ENCODE measurements around the genes SLC35B3 and GCNT2.

DNA sequence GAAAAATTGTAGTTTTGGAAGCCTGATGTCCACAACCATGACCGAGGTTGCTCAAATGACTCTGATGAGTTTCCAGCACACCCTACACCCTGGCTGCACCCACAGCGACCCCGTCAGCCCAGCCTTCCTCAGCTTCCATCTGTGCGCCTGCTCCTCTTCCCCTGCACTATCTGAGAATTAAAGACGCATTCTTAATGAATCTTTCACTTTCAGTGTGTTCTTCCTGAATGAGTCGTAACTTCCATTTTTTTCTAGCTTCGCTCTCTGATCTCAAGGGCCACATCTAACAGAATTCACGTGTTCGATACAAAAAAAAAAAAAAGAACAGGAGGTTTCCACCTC, 21.3 kb upstream of the RREB1 start:
- RRBS, result no CpG with 5 or more reads among the region's 9 CpGs

- RRBS, result no CpG with 5 or more reads among the region's 6 CpGs
These were observed 19.9 kb downstream of the RREB1 start for GRCh38 chr6:7127611-7128055.

DNA sequence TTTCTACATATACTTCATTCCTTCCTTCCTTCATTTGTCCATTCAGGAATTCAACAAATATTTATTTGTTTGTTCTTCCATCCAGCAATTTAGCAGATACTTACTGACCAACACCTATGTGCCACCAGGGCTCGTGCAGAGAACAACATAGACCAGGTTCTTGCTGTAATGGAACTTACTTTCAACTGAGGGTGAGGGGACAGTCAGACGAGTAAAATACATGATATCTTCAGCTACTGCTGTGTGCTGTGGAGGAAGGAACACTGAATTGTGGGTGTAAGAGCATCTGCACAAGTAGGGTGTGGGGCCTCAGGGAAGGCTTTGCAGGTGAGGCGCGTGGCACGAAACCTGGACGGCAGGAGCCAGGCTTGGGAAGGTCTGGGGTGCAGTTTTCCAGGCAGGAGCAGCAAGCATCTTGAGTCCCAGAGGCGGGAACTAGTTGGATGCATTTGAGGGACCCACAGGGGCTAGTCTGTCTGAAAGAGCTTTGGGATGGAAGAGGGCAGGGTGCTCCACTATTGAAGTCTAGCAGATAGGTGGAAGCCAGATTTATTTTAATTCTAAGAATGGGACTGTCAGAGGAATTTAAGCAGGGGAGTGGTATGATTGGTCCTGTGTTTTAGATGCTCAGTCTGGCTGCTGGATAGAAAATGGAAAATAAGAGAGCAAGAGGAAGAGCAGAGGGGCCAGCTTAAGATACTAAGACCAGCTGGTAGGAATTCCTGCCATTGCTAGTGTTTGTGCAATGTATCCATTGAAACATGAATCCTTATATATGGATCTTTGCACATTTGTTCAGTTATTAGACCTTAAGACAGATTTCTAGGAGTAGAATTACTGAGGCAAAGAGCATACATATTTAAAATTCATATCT, 98.9 kb downstream of the RREB1 start:
- RRBS, result no CpG with 5 or more reads among the region's 7 CpGs

DNA sequence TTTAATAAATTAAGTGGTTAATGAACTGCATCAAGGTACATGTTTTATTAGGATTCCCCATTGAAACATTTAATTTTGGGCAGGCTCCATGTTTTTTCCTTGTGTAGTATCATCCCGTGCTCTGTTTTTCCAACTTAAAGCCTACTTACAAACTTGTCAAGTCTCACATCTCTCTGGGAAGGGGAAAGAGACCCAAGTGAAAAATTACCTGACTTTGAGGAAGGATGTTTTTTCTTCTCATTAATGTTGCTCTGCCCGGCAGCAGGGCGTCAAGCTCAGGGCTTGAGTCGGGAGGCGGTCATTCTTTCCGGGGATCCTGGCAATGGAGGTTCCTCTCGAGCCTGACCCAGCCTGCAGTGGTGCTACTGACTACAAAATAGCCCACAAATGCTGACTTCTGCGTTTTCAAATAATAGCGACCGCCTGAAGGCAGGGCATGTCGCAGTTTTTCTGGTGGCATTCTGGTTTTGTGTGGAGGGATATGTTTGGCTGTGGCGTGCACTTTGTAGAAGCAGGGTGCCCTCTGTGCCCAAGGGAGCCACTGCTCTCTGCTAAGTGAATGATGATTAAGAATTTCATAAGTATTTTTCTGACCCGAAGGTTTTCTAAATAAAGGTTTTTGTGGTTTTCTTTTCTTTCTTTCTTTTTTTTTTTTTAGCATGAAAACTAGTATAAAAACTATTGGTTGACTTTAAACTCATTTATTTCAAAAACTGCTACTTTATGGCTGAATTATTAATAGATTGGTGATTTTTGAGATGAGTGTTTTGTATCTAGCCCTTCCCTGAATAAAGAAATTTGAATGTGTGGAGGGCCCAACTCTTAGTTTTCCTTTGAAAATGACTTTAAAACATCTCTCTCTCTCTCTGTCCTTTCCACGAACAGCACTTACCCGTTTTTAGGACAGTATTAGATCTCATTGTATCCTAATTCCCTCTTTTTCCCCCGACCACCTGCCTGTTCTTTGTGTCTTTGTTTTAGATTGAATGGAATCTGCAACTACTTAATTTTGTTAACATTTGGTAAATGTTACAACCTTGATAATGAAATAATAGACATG, 2.7 kb downstream of the DSP start:
- RRBS, result 7% methylated on average over 5 of the region's 16 CpGs

- RRBS, result 100% methylated on average over 2 of the region's 24 CpGs
These were observed 5.1 kb upstream of the SNRNP48 start for GRCh38 chr6:7584609-7585600.

DNA sequence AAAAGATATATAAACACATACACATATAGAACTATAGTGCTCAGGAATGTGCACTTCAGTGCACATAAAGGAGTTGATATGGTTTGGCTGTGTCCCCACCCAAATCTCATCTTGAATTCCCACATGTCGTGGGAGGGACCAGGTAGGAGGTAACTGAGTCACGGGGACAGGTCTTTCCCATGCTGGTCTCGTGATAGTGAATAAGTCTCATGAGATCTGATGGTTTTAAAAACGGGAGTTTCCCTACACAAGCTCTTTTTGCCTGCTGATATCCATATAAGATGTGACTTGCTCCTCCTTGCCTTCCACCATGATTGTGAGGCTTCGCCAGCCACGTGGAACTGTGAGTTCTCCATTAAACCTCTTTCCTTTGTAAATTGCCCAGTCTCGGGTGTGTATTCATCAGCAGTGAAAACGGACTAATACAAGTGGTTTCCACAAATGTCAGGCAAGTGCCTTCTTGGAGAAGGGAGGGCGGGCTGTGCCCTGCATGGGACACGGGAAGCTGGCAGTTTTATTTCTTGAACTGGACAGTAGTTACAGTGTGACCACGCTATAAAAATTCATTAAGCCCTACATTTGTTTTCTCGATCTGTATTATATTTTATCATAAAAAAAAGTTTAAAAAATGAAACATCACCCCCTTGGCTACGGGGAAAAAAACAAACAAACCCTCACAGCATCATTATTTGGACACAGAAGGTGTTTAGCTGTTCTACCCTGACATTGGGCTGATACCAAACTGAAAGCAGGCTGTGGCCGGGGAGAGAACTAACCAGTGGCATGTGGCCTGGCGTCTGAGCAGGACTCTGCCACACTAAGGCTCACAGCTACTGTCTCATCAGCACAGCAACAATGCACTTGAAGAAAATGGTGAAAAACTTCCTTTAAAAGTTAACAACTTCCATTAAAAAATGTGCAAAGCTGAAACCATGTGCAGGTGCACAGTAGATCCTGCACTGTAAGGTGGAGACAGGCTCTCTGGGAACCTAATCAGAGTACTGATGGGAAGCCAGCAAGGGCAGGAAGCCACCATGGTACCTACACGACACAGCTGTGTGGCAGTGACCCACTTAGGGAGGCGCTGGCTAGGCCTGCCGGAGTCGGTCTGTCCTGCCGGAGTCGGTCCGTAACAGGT, 17.8 kb downstream of the TXNDC5 start:
- RRBS, result no CpG with 5 or more reads among the region's 22 CpGs

- RRBS, result 5% methylated on average over 37 of the region's 70 CpGs
These were observed 1.1 kb downstream of the TXNDC5 start for GRCh38 chr6:7909149-7910296.

- RRBS, result no CpG with 5 or more reads among the region's 9 CpGs
These were observed 67.6 kb downstream of the BLOC1S5 start for GRCh38 chr6:7996536-7996986.

DNA sequence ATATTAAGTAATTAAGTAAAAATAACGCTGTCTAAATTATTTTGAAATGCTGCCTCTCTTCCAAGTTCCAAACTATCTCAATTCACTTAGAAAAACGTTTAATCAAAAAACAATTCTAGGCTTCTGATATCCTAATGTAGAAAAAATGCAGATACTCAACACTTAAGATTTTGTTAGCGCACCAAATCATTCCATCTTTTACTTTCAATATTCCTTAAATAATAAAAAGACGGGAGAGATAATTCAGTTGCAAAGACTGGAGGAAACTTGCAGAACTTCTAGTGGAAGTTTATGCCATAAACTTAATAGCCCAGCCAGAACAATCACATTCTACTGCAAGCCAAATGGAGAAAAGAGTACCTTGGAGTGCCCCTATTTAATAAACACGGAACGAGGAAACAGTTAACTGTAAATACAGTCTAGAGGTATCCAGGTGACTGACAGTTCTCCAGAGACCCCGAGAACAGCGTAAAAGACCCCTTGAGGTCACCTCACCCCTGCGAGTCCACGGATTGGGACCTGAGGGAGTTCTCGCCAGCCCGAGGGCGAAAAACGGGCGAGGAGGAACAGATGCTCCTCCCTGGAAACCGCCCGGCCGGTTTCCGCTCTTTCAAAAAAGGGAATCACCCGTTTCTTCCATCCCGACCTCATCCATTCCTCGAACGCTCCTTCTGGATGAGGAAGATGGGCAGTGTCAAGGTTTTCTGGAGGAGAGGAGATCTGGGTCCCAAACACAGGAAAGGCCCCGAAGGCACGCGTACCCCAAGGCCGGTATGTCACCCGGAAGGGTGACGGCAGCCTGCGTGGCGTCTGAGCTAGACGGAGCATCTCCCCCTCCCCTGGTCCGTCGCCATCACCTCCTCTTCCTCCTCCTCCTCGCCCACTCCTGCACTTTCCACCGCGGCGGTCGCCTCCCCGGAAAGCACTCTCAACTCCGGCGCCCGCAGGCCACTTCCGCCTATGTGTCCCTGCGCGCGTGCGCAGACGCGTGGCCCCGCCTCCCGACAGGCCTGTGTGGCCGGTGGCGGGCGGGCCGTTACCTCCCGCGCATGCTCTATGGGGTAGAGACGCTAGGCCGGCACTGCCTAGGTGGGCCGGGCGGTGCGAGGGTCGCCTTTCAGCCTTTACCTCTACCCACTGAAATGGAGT, at the start of gene SLC35B3:
Gene SLC35B3, minus strand, starts transcription at position 964 of the 1,149 bp plus-strand sequence.
- RRBS, result 3% methylated on average over 16 of the region's 64 CpGs

DNA sequence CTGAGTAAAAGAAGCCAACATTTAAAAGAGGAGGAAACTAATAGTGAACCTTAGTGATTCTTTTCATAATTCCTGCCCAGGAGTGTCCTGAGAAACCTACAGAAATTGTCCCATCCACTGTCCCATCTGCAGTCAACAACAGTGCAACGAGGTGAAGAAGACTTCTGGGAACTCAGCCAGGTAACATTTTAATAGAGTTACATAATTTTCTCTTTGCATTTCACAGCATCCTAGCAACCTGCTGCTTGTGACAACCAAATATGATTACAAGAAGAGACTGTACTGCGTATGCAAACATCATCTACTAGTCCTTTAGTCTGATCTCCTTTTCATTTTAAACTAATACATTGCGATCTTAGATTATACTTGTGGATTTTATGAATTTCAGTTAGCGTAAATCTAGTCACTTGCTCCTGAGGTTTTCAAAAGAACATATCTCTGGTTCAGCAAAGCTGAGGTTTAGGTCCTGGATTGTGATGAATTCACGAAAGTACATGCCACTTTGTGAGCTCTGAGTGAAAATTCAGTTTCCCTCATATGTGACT, 951.5 kb downstream of the TFAP2A start:
- RRBS, result no CpG with 5 or more reads among the region's 5 CpGs

DNA sequence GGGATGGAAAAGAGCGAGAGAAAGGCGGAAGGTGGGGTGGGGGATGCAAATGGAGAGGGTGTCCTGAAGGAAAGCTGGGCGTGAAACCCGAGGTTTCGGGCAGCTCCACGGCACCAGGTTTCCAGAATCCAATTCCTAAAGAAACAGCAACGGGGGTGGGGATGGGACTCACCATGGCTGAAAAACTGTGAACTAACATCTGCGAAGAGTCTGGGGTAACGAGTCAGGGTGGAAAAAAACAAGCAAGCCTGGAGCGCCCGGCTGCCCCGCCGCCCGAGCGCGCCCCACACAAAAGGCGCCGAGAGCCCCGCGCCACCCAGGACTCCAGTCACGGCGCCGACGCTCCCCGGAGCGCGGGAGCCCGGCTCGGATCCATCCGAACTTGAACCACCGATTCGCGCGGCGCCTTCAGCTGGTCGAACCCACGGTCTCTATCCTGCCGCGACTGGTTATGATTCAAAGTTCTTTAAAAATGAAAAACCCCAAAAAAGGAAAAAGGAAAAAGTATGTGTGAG, 3.4 kb downstream of the TFAP2A start:
- RRBS, result 9% methylated on average over 11 of the region's 39 CpGs

DNA sequence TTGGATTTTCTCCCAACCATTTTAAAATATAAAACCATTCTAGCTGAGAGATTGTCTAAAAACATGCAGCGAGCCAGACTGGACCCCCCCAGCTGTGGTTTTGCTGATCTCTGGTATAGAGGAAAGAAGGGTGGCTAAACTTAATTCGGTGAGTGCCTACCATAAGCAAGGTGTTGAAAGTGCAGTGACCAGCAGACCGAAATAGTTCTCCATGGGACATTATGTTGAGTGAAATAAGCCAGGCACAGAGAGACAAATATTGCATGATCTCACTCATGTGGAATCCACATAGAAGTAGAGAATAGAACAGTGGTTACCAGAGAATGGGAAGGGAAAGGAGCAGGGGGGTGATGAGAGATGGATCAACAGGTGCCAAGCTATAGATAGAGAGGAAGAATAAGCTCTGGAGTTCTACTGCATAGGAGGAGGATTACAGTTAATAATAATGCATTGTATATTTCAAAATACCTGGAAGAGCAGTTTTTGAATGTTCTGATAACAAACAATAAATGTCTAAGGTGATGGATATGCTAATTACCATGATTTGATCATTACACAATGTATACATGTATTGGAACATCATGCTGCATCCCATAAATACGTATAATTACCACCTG, 9.6 kb upstream of the GCNT2 start:
- RRBS, result no CpG with 5 or more reads among the region's 4 CpGs

DNA sequence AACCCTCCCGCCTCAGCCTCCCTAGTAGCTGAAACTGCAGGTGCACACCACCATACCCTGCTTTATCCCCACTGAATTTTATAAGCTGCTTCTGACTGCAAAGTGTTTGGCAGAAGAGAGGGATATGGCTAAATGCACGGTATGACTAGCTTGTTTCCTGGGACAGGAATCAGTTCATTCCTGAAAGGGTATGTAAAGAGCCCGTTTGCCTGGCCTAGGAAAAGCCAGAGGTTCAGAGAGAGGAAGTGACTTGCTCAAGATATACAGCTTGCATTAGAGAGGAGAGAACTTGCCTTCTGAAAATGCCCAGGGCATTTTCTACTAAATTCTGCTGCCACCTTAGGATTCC, 738 bp upstream of the GCNT2 start:
- RRBS, result no CpG with 5 or more reads among the region's 3 CpGs

DNA sequence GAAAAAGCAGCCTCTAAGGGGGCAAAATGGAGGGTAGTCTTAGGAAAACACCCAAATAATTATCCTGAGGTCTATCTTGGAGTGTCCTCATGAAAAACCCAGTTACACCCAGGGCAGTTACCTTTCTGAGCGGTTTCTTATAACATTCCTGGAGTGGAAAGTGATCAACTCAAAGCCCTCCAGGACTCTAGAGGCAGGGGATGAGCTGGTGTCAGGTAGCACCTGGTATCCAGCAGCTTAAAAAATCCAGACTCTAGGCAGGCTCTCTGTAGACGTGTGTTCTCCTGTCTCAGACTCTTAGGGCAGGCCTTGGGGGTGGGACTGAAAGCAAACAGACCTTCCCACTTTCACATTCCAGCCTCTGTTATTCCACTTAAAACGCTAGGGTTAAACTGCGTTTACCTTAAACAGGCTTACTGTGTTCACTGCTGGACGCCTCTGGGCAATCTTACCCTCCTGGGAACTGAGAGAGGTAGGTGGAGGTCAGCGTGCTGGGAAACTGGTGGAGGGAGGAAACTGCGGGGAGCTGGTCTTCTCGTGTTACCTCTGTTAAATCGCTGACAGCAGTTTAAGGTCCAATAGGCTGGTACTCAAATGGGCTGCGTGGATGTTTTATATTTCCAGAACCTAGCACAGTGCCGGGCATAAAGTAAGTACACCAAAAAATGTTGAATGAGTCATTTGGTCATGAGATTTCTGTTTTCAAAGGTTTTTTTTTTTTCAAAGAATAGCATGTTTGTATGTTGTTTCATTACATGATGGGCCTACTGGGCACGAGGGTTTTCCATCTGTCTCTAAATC, at the start of gene GCNT2:
Gene GCNT2, plus strand, starts transcription at position 406 of the 801 bp plus-strand sequence.
- RRBS, result no CpG with 5 or more reads among the region's 12 CpGs

GRCh38 chr6:10528960-10529995, 8.1 kb downstream of the GCNT2 start:
- RRBS, result no CpG with 5 or more reads among the region's 23 CpGs

DNA sequence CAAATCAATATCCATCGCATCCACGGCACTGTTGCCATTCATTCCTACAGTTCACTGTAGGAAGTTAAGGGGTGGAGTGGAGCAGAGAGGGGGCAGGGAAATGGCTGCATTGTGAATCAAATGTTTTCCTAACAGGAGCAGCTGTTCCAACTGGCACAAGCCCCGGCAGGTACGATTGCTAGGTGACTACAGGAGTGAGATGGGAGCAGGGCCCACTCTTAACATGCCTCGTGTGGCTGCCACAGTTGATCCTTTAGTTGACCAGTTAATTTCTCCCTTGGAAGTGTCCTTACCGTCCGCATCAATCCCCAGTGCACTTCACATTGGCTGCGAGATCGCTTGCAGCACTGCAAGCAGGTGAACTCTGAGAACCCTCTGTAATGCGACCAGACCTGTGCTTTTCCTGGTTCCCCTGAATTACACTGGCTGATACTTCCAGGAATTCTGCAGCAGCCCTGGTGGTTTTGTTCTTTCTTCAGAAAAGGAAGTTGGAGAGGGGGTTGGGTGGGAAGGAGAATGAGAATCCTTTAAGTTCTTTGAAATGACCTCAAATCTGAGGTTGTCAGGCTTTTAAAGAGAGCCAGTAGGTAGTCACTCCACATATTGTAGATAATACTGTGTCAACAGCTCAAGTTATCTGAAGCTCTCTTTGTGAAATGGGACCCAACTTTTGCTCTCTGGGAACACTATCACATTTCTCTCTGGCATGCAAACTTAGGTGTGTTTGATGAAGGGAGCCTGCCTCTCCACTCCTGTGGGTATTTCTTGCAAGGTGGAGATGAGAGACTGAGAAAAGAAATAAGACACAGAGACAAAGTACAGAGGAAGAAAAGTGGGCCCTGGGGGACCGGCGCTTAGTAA, 62.3 kb downstream of the GCNT2 start:
- RRBS, result no CpG with 5 or more reads among the region's 12 CpGs

DNA sequence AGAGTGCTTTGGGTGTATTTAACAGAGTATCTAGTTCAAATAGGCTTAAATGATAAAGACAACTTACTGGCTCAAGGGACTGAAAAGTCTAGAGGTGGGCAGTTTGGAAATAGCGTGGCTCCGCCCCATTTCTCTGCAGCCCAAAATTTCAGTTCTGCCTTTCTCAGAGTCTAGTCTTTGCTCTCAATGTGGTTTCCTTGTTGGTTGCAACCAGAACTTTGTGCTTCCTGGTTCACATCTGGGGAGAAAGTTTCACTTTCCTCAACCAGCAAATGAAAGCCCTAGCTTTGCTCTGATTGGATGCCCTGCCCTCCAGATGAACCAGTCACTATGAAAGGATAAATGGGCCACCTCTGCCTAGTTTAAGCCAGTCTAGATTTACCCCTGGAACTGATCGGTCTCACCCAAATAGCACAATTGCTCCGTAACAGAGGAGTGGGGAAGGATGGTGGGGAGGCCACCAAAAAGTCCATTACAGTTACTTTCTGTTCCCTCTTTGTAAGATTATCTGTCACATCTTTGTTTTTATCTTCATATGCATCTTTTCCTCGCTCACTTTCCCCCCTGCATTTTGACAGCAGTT, 15.0 kb downstream of the SYCP2L start:
- RRBS, result no CpG with 5 or more reads among the region's 5 CpGs

GRCh38 chr6:11201005-11201530, 31.4 kb downstream of the NEDD9 start:
- RRBS, result no CpG with 5 or more reads among the region's 4 CpGs

GRCh38 chr6:11225797-11226998, 6.3 kb downstream of the NEDD9 start:
- RRBS, result no CpG with 5 or more reads among the region's 6 CpGs

- RRBS, result no CpG with 5 or more reads among the region's 3 CpGs
These were observed 5.1 kb downstream of the NEDD9 start for GRCh38 chr6:11227348-11227862.

Data from islet of Langerhans (tissue), 1 donor.